ENCODE measurements around a stretch of chr10.

GRCh38 chr10:71750160-71750982 is 22.9 kb downstream of the VSIR start:
- PRO-cap = no peak
- RAMPAGE, long total RNA, 3 experiments = no peak in any of the 3 experiments

DNA sequence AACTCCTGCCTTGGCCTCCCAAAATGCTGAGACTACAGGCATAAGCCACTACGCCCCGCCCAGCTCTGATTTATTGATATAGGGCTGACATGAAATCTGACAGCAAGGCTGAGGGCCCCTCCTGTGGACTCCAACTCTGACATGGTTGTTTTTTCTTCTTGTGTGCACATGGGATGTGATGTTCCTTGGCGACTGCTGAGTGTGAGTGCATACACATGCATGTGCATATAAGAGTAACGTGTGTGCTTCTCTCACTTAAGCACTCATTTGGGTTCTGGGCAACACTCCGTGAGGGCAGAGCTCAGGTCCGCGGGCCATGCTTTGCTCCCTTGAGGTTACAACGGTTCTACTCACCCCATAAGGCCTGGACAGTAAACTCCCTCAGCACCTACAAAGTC is 33.5 kb upstream of the VSIR start:
- PRO-cap = no peak
- RAMPAGE, long total RNA, 3 experiments = no peak in any of the 3 experiments

DNA sequence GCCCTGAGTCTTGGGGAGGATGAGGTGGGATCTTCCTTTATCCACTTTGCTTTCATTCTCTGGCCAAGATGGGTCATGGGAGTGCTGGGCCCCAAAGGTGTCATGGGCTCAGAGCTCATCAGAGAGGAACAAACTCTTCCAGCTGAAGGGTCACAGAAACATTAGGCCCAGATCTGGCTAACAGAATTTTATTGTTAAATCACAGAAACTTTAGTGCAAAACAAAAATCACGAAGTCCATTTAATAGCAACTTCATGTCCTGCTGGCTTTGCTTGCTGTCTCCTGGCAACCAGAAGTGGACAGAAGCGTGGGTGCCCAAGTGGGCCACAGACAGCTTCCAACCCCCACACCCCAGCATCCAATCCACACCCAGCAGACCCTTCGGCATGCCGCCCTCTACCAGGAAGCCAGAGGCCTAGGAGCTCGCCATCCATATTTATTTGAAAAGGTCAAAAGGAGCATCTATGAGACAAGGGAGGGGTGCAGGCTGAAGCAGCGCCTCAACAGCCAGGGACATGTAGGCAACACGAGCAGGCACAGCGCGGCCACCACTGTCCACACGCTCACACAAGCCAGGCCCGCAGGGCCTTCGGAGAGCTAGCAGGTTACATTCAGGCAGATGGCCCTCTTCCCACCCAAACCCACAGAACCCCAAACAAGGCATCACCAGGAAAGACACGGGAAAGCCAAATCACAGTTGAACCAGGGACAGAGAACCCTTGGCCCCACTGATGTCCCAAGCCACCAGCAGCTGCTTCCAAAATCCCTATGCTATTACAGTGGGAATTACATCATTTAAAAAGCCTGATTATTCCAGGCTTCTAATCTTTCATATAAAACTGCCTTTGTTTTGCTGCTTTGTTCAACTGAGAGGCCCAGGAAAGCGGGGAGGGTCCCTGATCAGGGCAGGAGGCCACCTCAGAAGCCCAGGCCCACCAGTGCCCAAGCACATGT is 34.6 kb downstream of the PSAP start:
- PRO-cap = no peak
- RAMPAGE, long total RNA, 3 experiments = no peak in any of the 3 experiments

- PRO-cap = no peak
- RAMPAGE, long total RNA, 3 experiments = no peak in any of the 3 experiments
These were observed 33.8 kb downstream of the PSAP start for GRCh38 chr10:71817080-71817808.

DNA sequence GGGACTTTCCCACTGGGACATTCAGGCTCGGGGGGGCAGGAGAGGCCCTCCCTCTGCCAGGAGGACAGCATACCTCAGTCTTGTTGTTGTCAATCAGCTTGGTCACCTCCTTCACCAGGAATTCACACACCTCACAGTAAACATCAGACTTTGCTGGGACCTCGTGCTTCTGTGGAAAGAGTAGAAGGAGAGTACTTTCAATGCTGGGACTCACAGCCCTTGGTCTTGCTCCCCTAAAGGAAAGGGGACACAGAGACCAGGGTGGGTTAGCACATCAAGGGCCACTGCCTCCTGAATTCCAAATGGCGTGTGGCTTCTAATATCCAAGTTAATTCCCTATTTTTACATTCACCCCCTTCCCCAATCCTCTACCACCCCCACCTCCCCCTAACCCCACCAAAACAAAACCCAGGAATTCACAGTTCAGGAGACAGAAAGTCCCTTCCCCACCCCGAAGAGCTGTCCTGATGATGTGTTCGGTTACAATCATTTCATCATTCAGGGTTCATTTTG is 30.8 kb downstream of the PSAP start:
- PRO-cap = no peak
- RAMPAGE, long total RNA, 3 experiments = no peak in any of the 3 experiments

DNA sequence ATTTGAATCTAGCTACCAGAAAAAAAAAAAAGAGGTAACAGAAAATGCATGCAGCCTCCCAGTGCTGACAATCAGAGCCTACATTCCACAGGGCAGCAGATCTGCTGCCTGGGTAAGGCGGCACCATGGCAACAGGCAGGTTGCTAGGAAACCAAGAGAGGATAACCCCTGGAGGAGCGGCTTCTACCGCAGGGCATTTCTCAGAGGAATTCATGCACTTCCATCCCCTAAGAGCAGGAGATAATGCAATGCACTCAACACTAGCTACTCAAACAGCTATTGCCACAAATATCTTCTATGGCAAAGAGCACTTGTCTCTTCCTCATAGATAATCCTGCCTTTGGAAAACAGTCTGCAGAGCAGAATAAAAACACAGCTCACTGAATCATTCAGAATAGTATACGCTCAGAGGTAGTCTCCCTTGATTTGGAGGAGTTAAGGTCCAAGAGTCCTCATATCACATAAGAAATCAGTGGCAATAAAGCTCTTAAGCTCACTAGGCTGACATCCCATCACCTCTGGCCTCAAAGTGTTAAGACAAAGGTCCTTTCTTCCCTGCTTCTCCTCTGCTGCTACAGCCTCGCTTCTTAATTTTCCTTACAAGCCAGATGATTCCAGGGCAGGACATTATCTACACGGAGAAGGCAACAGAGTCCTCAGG is 10.8 kb downstream of the PSAP start:
- PRO-cap = no peak
- RAMPAGE, long total RNA, 3 experiments = no peak in any of the 3 experiments

- PRO-cap = no peak
- RAMPAGE, long total RNA, 3 experiments = no peak in any of the 3 experiments
These were observed 40.0 kb downstream of the SPOCK2 start for GRCh38 chr10:72048422-72048719.

DNA sequence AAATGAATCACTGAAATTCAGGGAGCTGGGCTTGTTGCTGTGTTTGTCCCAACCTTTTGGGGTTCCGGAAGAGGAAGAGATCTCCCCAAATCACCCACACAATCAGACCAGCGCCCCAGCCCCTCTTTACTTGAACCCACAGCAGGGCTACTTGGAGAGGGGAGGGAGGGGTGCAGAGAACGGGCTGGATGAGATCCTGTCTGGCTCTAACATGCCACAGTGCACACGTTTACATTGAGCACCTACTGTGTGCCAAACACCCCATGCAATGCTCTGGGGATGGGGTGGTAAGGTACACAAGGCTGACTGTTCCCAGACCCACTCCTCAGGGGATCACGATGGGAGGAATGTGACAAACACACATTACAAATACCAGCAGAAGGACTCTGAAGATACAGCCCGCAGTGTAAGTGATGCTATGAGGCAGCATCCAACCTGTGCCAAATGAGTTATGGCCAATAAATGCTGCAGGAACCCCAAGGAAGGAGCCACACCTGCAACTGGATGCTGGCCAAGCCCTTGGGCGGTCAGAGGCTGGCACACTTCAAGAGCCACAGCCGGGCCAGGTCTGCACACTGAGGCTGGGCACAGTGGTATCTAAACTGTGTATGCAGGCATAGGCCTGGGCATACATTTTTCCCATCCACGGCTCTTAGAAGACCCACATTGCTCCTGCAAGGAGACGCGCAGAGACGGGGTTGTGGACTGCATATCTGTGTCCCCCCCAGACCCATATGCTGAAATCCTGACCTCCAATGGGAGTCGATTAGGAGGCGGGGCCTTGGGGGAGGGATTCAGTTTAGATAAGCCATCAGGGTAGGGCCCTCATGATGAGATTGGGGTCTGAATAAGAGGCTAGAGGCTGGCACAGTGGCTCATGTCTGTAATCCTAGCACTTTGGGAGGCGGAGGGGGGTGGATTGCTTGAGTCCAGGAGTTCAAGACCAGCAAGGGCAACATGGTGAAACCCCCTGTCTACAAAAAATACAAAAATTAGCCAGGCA is 6.3 kb downstream of the SPOCK2 start:
- PRO-cap = no peak
- RAMPAGE, long total RNA, 3 experiments = no peak in any of the 3 experiments

- PRO-cap = no peak
- RAMPAGE, long total RNA, 3 experiments = no peak in any of the 3 experiments
These were observed 4.2 kb downstream of the SPOCK2 start for GRCh38 chr10:72084029-72084641.

GRCh38 chr10:72095928-72096662 is 7.7 kb upstream of the SPOCK2 start:
- PRO-cap = no peak
- RAMPAGE, long total RNA, 3 experiments = no peak in any of the 3 experiments

- PRO-cap = no peak
- RAMPAGE, long total RNA, 3 experiments = no peak in any of the 3 experiments
These were observed 1.4 kb upstream of the ASCC1 start for GRCh38 chr10:72217461-72217808.

DNA sequence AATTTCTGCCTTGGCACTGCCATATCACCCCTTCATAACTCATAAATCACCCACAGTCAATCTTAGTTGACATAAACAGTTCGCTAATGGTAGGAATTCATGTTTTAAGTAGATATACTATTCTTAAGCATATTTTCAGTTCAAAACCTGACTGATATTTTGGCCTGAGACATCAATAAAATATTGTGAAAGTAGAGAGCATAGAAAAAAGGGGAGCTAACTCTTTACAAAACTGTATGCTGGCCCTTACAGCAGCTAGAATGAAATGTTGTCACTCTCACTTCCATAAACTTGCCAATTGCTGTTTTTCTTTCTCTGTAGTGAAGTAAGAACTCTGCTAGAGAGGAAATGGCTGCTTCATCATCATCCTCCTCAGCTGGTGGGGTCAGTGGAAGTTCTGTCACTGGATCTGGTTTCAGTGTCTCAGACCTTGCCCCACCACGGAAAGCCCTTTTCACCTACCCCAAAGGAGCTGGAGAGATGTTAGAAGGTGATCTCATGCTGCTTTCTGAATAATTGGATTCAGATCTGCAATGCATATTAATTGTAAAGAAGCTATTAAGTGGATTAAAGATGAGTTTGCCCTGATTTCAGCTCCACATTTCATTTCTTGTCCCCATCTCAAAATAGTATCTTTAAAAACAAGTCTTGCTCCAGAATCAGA is 7.6 kb upstream of the ASCC1 start:
- PRO-cap = unidirectional peak, minus-strand start at position 262 of the sequence
- RAMPAGE, long total RNA, 3 experiments = no peak in any of the 3 experiments

GRCh38 chr10:72316424-72316815 is 38.3 kb downstream of the DNAJB12 start:
- PRO-cap = no peak
- RAMPAGE, long total RNA, 3 experiments = no peak in any of the 3 experiments

DNA sequence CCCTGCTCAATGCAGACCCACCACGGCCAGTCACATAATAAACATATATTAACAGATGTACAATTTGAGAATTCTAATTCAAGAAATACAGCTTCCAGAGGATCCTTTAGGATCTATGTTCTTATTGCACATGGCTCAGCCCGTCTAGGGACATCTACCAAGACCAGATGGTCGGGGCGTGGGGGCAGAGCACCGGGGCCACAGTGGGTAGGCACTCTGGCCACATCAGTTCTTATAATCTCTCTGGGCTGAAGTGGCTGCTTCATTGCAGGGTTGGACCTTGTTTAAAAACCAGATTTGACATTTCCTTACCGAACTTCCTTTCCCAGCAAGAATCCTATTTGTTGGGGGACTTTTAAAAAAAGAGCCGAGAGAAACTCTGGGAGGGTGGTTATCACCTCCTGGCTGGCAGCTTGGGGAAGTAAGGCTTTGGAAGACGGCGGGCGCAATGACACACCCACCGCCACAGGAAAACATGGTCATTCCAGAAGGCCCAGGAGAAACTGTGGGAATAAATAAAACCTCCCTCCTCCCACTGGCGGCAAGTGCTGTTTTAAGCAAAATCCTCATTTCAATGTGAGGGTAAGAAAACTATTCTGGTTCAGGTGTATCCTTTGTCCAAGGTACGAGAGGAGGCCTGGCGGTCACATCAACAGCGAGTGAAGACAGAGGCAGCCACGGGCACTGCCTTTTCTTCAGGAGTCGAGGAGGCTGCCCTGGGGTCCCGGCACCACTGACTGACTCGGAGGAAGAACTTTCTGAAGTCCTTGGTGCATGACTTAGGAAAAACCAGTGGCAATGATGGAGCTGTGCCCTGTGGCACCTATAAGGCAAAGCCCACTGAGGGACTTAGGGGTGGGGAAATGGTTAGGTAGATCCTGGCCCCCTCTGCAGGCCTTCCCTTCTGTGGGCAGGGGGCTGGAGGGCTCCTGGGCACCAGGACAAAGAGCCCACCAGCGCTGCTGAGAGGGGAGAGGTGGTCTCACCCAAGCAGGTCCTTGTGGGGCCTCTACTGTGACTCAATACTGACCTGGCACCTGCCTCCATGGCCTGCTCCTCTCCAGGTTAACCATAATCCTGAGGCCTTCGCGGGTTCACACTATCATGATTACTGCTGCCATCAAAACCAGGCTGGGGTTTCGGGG is 21.5 kb downstream of the DNAJB12 start:
- PRO-cap = no peak
- RAMPAGE, long total RNA, 3 experiments = no peak in any of the 3 experiments

- PRO-cap = no peak
- RAMPAGE, long total RNA, 3 experiments = no peak in any of the 3 experiments
These were observed 13.9 kb downstream of the DNAJB12 start for GRCh38 chr10:72340642-72341332.

DNA sequence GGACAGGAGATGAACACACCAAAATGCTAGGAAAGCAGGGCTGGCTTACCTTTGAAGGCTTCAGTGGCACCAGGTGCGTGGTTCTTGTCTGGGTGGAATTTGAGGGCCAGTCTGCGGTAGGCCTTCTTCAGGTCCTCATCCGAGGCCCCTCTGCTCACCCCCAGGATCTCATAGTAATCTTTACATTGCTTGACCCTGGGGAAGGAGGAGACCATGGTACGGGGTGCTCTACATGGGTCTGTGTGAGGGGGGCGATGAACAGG is 11.5 kb downstream of the DNAJB12 start:
- PRO-cap = no peak
- RAMPAGE, long total RNA, 3 experiments = no peak in any of the 3 experiments

DNA sequence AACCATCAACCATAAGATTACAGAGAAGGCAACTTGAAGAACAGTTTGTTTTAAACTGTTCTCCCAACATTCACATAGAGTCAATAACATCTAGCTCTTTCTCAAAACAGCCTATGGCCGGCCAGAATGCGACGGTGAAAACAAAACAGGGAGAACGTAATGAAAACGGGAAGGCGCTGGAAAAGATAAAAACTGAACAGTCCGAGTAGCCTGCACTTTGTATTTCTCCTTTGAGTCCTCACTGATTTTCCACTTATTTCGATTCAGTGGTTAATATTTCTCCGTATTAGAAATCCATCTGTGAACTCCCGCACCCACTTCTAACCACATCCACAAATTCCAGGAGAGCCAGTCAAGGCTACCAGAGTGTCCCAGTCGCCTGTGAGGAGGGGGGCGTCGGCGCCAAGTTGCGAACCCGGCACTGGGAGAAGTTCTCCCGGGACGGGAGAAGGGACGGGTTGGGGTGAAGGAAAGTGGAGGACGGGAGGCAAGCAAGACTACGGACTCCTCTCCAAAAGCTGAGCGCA is 500 bp downstream of the MICU1 start:
- PRO-cap = unidirectional peak, plus-strand start at position 364 of the sequence
- RAMPAGE, long total RNA, 3 experiments = no peak in any of the 3 experiments

GRCh38 chr10:72679645-72680187 is 12.2 kb upstream of the MCU start:
- PRO-cap = no peak
- RAMPAGE, long total RNA, 3 experiments = no peak in any of the 3 experiments

DNA sequence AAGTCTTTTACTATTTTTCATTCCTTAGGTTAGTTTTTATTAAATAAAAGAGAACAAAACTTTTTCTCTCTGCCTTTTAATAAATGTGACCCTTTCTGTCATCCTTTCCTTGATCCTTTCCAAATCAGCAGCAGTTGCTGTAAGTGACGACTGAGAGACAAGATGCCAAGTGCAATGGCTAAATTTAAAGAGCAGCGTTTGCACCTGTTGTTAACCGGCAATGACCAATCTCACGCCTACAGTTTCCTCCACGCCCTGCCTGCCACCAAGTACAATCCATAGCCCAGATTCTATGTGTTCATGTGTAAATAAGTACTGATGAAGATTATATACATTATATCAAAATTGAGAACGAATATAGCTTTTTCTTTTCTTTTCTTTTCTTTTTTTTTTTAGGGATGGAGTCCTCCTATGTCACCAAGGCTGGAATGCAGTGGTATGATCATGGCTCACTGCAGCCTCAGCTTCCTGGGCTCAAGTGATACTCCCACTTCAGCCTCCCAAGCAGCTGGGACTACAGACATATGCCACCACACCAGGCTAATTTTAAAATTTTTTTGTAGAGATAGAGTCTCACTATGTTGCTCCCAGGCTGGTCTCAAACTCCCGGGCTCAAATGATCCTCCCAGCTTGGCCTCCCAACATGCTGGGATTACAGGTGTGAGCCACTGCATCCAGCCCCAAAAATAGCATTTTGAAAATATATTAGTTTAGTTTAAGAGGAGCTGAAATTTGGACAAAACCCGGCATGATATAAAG is 6.5 kb upstream of the MCU start:
- PRO-cap = bidirectional peak, plus-strand start at position 213 of the sequence, minus-strand start at position 145 of the sequence
- RAMPAGE, long total RNA, 3 experiments = no peak in any of the 3 experiments

DNA sequence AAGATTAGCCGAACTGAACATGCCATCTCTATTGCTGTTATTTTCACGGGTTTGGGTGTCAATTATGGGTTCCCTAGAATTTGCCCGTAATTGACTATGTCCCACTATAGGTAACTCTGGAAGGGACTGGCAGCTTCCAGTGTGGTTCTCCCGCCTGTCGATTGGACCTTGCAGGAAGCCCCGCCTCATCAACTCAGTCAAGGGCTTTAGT is 183 bp upstream of the MCU start:
- PRO-cap = bidirectional peak, plus-strand start outside the sequence, minus-strand start at position 128 of the sequence
- RAMPAGE, long total RNA, 3 experiments = no peak in any of the 3 experiments